Transverse colon (tissue), 4 donors: ENCODE data around the genes CNIH2, TMEM151A and CD248.

- PRO-cap: no peak
- RAMPAGE, long total RNA, 4 experiments: no peak in any of the 4 experiments
These were observed 3.2 kb downstream of the C11orf68 start for GRCh38 chr11:65915259-65916365.

GRCh38 chr11:65958240-65958814 is 3.2 kb upstream of the SART1 start:
- PRO-cap: no peak
- RAMPAGE, long total RNA, 4 experiments: no peak in any of the 4 experiments

GRCh38 chr11:65962366-65963427 is 1.2 kb downstream of the SART1 start:
- PRO-cap: no peak
- RAMPAGE, long total RNA, 4 experiments: no peak in any of the 4 experiments

- PRO-cap: no peak
- RAMPAGE, long total RNA, 4 experiments: start-site peak on the plus strand in 1 of 4 experiments, at chr11:66058360-66058393 at its widest, 24 reads per replicate
These were observed 6.2 kb downstream of the SF3B2 start for GRCh38 chr11:66057935-66059135.

DNA sequence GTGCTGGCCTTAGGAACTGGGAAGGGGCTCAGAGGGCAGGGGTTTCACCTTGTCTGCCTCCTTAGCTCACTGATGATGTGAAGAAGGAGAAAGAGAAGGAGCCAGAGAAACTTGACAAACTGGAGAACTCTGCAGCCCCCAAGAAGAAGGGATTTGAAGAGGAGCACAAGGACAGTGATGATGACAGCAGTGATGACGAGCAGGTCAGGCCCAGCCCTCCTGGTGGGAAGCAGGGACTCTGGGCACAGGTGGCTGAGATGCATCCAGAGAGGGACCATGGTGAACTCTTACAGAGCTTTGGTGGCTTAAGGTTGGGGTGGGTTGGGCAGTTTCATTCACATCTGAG is 6.9 kb downstream of the SF3B2 start:
- PRO-cap: no peak
- RAMPAGE, long total RNA, 4 experiments: start-site peak on the plus strand in 1 of 4 experiments, centred at position 72 of the sequence, 17 reads per replicate

- PRO-cap: no peak
- RAMPAGE, long total RNA, 4 experiments: start-site peak on the plus strand in 1 of 4 experiments, at chr11:66070806-66070974 at its widest, 6 reads per replicate
These were observed 696 bp downstream of the PACS1 start for GRCh38 chr11:66070649-66071287.

DNA sequence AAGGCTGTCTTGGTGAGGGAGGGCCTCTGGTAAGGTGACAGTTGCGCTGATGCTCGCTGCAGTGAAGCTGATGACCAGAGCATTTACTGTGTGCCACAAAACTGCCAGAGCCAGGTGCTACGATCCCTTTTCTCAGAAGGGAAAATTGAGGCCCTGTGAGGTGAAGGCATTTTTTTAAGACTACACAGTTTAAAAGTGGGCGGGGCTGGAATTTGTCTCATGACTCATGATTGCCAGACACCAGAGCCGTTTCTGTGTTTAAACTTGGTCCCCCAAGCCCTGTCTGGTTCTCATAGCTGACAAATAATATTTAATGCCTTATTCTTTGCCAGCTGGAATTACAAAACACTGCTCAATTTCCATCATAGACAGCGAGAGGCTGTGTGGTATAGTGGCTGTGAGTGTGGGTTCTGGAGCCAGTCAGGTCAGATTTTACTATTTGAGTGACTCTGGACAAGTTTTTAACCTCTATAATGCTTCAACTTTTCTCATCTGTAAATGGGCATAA is 10.4 kb downstream of the PACS1 start:
- PRO-cap: no peak
- RAMPAGE, long total RNA, 4 experiments: no peak in any of the 4 experiments

- PRO-cap: no peak
- RAMPAGE, long total RNA, 4 experiments: start-site peak on the plus strand in 2 of 4 experiments, at chr11:66081073-66081112 at its widest, 5 to 10 reads per replicate
These were observed 10.9 kb downstream of the PACS1 start for GRCh38 chr11:66080937-66081351.

DNA sequence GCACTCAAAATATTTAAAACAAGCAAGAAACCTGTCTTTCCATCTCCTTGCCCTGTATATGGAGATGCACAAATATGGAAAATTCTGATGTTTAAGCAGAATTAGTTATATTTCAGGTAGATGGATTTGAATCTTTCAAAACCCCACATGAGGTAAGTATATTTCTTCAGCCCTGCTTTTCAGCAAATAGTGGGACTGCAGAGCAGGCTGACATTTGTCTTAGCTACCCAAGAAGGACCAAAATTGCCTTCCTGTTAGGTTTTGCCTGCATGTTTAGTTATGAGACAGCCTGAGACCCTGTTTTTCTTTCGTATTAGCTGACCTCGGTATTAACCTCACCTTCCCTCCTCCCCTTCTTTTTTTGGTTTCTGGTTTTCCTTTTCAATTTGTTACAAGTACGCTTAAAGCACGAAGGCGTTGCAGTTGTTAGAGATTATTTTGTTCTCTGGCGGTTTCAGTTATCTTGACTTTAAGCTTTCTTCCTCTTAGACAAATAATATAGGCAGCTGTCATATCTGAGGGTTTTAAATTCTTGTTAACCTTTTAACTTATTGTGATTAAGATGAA is 45.4 kb downstream of the PACS1 start:
- PRO-cap: no peak
- RAMPAGE, long total RNA, 4 experiments: no peak in any of the 4 experiments

DNA sequence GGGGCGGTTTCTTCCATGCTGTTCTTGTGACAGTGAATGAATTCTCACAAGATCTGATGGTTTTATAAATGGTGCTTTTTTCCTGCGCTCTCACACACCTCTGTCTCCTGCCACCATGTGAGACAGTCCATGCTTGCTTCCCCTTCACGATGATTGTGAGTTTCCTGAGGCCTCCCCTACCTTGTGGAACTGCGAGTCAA is 62.0 kb downstream of the PACS1 start:
- PRO-cap: no peak
- RAMPAGE, long total RNA, 4 experiments: no peak in any of the 4 experiments

GRCh38 chr11:66190672-66191318 is 66.7 kb upstream of the KLC2 start:
- PRO-cap: unidirectional peak, plus-strand start at chr11:66191110
- RAMPAGE, long total RNA, 4 experiments: no peak in any of the 4 experiments

GRCh38 chr11:66216289-66216881 is 41.1 kb upstream of the KLC2 start:
- PRO-cap: no peak
- RAMPAGE, long total RNA, 4 experiments: start-site peak on the plus strand in 2 of 4 experiments, at chr11:66216534-66216594 at its widest, 11 reads per replicate

- PRO-cap: unidirectional peak, minus-strand start at chr11:66247125
- RAMPAGE, long total RNA, 4 experiments: no peak in any of the 4 experiments
These were observed 10.6 kb upstream of the KLC2 start for GRCh38 chr11:66246910-66247229.

DNA sequence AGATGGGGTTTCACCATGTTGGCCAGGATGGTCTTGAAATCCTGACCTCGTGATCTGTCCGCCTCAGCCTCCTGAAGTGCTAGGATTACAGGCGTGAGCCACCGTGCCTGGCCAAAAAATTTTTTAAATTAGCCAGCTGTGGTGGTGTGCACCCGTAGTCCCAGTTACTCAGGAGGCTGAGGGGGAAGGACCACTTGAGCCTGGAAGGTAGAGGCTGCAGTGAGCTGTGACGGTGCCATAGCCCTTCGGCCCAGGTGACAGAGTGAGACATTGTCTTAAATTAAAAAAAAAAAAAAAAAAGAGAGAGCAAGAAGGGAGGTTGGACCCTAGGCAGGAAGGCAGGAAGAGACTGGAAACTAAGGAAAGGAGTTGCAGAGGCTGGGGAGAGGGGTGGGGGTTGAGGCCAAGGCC is 3.3 kb downstream of the KLC2 start:
- PRO-cap: no peak
- RAMPAGE, long total RNA, 4 experiments: start-site peak on the plus strand in 2 of 4 experiments, centred at positions 75 to 85 of the sequence, 10 to 20 reads per replicate

GRCh38 chr11:66263712-66264332 is 4.6 kb upstream of the RAB1B start:
- PRO-cap: no peak
- RAMPAGE, long total RNA, 4 experiments: no peak in any of the 4 experiments

- PRO-cap: no peak
- RAMPAGE, long total RNA, 4 experiments: no peak in any of the 4 experiments
These were observed at the start of gene CNIH2 for GRCh38 chr11:66277319-66278317. Gene CNIH2, plus strand, starts transcription at chr11:66278175.

GRCh38 chr11:66291405-66292651 is at the start of gene TMEM151A:
Gene TMEM151A, plus strand, starts transcription at chr11:66291894.
- PRO-cap: no peak
- RAMPAGE, long total RNA, 4 experiments: no peak in any of the 4 experiments

DNA sequence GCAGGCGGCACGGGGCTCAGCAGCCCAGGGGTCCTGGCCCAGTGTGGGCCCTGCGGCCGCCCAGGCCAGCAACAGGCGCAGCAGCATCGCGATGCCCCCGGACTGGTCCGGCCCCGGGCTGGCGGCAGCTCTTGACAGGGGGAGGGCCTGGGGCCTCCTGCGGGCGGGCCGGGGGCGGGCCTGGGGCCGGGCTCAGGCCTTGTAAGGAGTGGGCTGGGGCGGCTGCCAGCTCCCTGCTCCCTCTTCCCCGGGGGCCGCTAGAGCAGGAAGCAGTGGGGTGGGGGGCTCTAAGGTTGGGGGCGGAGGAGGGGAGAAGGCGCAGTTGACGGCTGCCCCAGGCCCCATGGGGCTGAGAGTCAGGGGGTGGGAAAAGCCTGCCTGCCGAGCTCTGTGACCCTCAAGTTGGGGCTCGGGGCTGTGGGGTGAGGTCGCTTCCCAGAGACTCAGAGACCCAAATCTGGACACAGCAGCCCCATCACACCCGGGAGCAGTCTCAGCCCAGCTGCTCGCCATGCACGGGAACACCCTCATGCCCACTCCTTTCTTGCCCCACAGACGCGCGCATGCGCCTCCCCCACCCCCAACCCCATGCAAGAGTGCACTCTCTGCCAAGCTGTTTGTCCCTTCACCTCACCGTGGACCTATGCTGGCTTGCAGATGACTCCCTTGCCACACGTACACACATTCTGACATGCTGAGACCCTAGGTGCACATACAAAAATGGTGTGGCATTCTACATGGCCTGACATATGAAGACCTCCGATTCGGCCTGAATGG is at the start of gene CD248:
CD248 (minus strand) TSS at position 104 of the 777 bp plus-strand sequence.
- PRO-cap: bidirectional peak, plus-strand start at position 290 of the sequence, minus-strand start at position 104 of the sequence
- RAMPAGE, long total RNA, 4 experiments: no peak in any of the 4 experiments

DNA sequence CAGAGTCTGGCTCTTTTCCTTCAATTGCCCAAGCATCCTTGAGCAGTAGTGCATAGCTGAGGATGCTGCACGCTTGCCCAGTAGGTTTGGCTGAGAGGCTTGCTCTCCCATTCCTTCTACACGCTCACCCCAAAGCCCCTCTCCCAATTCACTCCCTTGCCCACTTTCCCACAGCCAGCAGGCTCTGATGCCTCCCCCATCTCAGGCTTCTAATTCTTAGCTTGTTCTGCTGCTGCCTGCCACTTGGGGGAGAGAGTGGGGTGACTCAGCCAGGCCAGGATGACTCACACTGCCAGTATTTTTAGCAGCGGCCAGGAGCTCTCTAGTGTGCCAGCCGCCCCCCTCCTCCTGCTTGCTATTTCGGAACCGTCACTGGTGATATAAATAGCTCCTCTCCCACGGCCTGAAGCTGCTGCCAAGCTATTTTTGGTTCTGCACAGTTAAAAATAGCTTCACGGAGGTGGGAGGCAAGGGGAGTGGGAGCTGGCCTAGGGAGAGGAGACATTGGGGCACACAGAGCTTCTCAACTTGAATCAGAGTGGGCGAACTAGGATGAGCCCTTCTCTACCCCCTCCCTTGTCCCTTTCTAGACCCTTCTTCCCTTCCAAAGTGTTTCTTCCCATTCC is 2.7 kb upstream of the NPAS4 start:
- PRO-cap: no peak
- RAMPAGE, long total RNA, 4 experiments: no peak in any of the 4 experiments

GRCh38 chr11:66480513-66480833 is 239 bp downstream of the DPP3 start:
- PRO-cap: no peak
- RAMPAGE, long total RNA, 4 experiments: no peak in any of the 4 experiments